Paraaortic lymph node (tissue), 1 donor: ENCODE measurements around a stretch of chr5.

- PRO-cap = no peak
These were observed 82.1 kb upstream of the NEURL1B start for GRCh38 chr5:172558841-172559514.

DNA sequence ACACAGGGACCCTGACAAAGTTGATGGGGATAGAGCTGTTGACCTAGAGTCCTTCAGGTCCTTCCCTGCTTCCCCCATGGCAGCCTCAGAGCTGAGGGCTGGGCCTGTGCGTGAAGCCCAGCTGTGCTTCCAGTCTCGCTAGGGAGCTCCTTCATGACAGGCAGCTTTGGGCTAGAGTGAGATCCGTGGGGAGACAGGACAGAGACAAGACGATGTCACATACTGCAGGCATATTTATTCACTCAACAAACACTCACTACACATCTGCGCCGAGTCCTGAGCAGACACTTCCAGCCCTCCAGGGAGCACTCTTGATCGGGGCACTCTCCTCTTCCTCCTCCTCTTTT, 56.4 kb upstream of the NEURL1B start:
- PRO-cap = no peak

DNA sequence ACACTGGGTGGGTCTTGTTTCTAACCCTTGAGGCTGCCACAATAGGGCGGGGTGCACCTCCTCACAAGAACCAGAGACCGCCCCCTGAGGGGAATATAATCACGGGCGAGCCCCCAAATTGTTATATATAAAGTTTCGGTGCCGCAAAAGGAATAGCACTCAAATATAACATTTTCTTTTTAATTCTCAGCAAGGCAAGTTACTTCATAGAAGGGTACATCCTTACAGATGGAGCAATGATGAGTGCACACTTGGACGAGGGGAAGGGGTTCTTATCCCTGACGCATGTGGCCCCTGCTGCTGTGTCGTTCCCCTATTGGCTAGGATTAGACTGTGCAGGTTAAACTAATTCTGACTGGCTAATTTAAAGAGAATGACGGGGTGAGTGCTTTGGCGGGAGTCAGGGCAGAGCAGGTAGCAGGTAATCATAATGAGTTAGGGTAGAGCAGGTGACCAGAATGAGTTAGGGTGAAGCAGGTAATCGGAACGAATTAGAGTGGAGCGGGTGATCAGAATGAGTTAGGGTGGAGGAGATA, 14.8 kb downstream of the NEURL1B start:
- PRO-cap = no peak

DNA sequence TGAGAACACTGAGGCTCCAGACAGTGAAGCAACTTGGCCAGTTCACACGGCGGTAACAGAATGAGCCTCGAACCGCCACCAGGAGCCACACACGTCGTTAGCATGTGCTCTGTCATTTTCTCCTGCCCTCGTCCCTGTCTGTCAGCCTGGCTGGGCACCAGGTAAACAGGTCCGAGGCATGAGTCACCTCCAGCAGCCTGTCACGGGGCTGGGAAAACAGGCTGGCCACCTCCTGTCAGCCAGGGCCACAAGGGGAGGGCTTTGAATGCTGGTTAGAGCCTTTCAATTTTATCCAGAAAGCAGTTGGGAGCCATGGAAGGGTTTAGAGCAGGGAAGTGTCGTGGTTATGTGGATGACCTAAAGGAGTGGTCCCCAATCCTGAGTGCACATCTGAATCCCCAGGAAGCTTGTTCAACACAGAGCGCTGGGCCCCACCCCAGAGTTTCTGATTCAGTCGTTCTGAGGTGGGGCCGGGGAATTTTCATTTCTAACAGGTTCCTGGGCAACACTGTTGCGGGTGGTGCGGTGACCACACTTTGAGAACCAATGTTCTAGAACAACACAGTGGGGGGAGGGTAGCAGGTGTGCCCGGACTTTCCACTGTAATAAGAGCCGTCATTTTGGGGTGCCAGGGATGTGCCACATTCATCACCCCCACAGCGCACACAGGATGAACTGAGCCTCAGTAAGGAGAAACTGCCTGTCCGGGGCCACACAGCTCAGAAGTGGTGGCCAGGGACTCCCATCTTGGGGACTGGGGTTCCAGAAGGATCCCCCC, 39.4 kb downstream of the DUSP1 start:
- PRO-cap = no peak

DNA sequence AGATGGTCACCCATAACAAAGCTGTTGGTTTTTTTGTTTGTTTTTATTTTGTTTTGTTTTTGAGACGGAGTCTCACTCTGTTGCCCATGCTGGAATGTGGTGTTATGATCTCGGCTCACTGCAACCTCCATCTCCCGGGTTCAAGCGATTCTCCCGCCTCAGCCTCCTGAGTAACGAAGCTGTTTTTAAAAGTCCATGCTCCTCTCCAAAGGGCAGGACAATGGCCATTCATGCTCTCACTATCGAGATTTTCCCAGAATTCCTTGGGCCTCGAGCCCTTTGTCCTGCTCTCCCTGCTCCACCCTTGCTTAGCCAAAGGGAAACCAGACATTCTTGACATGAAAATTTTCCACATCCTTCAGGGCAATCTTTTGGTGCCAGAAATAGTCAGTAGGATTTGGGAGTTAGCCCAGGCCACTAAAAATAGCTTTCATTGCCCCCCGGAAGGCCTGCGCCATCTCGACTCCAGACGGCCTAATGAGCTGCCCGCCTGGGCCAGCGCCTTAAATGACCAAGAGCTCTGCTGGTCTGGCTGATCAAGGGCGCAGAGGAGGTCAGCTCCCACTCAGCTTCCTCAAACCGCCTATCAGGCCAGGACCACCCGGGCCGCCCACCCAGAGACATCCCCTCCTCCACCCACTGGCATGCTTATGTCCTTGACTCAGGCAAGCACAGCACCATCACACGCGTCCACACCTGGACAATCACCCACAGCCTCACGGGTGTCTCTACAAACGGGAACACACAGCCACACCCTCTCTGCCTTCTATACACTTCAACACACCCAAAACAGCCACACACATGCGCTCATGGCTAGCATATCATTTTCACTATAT, 21.1 kb downstream of the DUSP1 start:
- PRO-cap = no peak

GRCh38 chr5:172790964-172791650, 20.1 kb upstream of the DUSP1 start:
- PRO-cap = no peak

- PRO-cap = bidirectional peak, plus-strand start at chr5:172795362, minus-strand start at chr5:172795232
These were observed 24.3 kb upstream of the DUSP1 start for GRCh38 chr5:172795064-172795877.

DNA sequence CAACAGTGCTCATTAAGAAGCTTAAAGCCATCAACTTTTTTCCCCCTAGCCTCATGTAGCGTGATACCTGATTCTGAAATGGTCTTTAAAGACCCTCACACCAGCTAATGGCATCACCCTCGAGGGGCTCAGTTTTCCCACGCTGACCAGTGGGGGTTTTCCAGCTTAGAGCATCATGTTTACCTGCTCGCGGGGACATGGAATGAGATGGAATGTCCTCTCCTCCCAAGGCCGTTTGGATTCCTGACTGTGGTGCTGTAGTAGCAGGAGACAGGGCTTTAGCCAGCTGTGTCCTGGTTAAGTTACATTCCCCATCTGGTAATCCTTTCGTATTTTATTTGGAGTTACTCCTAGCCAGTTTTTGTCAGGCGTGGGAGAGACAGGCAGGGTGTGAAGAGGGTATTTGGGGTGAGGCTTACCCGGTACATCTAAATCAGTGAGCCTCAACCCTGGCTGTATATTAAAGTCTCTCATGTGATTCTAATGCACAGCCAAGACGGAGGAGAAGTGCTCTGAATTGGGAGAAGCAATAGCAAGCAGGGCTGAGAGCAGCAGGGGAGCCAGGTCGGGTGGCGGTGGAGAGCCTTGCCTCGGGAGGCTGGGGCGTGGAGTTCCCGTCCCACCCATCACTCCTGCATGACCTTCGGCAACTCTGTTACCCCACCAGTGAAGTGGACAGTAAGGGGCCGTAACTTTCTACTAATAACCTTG, 6.1 kb downstream of the ERGIC1 start:
- PRO-cap = no peak

DNA sequence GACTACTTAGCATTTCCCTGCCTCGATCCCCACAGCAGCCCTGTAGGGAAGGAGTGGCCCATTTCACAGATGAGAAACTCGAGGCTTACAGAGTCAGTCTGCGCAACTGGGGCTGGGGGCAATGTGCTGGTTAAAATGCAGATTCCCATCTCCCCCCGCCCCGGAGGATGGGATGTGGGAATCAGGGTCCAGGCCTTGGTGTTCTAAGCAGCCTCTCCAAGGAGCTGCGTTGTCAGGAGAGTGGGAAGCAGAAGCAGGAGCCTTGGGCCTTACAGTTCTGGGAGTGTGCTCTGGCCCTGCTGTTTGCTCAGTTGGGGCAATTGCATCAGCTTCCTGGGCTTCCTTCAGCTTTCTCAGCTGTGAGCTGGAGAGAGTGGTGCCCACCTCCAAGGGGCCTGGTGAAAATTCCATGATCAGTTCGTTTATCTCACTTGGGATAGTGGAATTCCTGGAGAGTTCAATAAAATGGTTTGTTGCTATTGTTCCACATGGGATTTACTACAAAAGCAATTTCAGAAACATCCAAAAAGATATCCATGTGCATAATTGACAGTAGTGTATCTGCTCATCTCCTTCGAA, 19.5 kb downstream of the ERGIC1 start:
- PRO-cap = no peak

GRCh38 chr5:172918792-172919517, 40.3 kb upstream of the RPL26L1 start:
- PRO-cap = no peak

- PRO-cap = no peak
These were observed 7.1 kb upstream of the RPL26L1 start for GRCh38 chr5:172951946-172952682.

GRCh38 chr5:172953823-172954751, 5.1 kb upstream of the RPL26L1 start:
- PRO-cap = no peak

DNA sequence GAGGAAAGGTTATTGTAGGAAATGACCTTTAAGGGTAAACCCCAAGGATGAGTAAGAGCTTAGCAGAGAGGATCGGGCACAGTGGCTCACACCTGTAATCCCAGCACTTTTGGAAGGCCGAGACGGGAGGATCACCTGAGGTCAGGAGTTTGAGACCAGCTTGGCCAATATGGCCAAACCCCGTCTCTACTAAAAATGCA, 16.1 kb upstream of the CREBRF start:
- PRO-cap = no peak

GRCh38 chr5:173242513-173243200, 7.7 kb upstream of the NKX2-5 start:
- PRO-cap = no peak

DNA sequence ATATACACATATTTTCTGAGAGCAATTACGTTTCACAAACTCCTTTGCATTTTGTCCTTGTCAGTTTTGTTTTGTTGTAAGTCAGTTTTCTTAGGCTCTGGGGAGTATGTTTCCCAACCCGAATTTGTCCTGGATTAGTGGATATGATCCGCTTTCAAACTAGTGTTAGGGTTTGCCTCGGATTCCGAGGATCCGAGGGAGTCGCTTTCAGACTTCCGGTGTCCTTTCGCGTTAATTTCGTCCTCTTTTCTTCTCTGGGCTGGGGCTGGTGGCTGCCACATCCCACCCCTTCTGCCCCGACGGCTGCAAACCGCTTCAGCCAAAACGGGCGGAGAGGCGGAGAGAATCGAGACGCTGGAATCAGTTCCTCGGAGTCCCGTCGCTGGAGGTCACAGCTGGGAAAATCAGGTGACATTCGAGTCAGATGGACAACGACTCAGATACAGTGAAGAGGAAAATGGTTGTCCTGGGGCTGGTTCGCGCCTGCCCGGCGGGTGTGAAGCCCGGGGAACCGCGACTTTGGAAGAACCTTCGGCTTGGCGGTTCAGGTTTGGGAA, 8.7 kb upstream of the NKX2-5 start:
- PRO-cap = no peak

DNA sequence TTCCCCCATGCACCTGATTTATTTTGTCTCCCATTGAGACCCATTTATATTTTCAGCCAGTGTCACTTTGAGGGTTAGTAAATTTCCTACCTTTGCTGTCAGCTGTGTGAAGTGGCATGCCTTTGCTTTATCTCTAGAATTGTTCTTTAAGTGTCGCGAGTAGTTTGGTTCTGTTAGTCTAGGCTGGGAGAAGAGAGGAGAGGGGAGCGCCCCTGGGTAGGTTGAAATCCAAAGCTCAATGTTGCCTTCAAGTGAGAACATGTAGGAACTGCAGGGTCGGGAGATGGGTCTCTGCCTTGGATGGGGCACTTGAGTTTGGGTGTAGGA, 46.4 kb downstream of the STC2 start:
- PRO-cap = no peak

GRCh38 chr5:173293794-173294549, 34.2 kb downstream of the STC2 start:
- PRO-cap = unidirectional peak, plus-strand start at chr5:173294197

DNA sequence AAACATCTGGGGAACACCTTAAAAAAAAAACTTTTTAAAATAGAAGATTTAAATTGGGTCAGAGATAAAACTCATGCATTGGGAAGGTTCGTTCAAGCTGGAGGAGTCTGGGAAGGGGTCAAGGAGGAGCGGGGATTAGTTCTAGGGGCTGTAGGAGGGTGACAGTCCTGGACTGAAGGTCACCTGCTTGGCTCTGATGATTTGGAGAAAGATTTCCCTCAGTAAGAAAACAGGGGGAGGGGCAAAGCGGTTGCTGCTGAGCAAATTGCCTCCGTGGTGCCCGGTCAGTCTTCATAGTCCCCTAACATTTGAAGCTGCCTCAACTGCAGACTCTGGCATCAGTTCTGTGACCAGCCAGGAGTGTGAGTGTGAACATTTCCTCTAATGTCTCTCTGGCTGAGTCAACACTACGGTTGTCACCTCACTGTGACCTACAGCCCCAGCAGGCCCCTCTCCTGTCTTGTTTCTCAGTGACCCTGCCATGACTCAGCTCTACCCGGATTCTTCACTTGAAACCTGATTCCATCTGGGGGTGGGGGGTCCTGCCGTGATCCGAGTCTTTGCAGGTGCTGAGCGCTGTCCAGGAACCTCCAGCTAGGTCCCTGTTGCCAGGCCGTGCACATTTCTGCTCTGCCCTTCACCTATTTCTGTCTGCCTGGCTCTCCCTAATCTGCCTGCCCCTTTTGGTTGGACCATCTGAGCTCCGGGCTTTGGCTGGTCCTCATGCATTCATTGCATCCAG, 24.4 kb downstream of the STC2 start:
- PRO-cap = no peak

- PRO-cap = no peak
These were observed 3.9 kb downstream of the STC2 start for GRCh38 chr5:173324001-173325126.

GRCh38 chr5:173474736-173475499, 141.5 kb downstream of the BOD1 start:
- PRO-cap = no peak